Metastatic Breast Carcinoma in the Ovary (tissue), 3 donors: ENCODE results near the genes IL9 and PKD2L2.

DNA sequence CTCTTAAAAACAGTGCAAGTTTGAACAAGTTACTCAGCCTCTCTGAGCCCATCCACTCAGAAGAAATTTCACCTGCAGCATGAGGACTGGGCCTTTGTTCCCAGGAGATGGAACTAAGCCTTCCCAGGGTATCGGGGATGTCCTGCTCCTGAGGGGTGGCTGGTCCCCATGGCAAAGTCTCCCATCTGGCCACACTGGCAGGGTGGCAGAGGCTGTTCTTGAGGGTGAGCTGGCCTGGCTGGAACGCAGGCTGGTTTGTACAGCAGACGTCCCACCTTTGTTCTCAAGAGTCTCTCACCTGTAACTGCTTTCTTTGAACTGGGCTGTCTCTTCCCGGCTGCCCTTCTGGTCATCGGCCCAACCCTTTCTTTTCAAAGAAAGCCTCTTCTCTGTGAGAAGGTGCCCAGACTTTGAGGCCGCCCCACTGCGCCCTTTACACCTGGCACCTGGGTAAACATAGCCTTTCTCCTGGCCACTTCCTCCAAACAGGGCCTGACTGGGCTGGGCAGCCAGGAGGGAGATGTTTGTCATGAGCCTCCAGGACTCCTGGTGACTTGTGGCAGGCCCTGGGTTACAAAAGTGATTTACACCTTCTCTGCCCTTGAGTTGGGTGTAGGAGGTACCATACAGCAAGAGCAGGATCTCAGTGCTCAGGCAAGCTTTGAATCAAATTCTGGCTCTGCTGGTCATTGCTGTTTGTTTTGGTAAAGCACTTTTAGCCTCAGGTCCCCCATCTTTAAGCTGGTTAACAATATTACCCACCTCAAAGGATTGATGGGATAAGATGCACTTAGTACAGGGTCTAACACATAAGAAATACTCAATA lies 127.1 kb upstream of the CXCL14 start:
- PRO-cap, 3 experiments: peak in 1 of 3 experiments; most common minus-strand start position 279 of the sequence (in 1)

DNA sequence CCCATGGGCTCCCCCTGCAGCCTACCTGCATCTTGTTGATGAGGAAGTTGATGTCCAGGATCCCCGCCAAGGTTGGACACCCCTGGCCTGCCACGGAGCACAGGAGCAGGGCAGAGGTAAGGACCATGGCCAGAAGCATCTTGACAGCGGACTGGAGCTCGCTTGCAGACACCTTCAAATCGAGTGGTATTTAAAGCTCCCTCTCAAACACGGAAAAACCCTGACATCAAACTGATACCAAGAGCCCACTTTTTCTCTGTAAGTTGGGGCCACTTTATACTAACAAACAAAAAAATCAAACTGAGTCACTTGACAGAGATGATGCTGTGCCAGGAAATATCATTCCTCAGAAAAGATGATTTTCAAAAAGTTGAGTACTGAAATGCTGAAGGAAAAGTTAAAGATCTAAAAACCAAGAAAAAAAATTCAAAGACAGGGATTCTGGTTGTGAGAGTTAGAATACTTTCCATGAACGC lies at the start of gene IL9:
IL9 (minus strand) TSS at position 164 of the 476 bp plus-strand sequence.
- PRO-cap, 3 experiments: no peak in any of the 3 experiments

DNA sequence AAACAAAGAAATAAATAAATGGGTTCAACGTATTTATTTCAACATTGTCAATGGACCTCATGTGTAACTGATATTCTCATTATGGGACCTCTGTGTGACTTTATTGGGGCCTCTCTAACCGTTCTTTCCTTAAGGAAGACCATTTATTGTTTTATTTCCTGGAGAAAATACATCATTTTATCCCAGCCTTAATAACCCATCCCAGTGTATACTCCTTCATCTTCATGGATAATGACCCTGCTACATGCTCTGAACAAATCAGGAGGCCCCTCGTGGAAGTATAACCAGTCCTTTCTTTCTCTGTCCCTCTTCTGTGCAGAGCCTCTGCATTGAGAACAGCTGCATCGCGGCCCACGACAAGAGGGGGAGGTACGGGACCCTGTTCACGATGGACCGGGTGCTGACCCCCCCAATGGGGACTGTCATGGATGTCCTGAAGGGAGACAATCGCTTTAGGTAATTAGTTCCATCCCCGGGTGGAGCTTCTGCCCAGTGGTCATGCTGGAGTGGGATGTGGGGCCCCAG lies 26.6 kb downstream of the TGFBI start:
- PRO-cap, 3 experiments: no peak in any of the 3 experiments

DNA sequence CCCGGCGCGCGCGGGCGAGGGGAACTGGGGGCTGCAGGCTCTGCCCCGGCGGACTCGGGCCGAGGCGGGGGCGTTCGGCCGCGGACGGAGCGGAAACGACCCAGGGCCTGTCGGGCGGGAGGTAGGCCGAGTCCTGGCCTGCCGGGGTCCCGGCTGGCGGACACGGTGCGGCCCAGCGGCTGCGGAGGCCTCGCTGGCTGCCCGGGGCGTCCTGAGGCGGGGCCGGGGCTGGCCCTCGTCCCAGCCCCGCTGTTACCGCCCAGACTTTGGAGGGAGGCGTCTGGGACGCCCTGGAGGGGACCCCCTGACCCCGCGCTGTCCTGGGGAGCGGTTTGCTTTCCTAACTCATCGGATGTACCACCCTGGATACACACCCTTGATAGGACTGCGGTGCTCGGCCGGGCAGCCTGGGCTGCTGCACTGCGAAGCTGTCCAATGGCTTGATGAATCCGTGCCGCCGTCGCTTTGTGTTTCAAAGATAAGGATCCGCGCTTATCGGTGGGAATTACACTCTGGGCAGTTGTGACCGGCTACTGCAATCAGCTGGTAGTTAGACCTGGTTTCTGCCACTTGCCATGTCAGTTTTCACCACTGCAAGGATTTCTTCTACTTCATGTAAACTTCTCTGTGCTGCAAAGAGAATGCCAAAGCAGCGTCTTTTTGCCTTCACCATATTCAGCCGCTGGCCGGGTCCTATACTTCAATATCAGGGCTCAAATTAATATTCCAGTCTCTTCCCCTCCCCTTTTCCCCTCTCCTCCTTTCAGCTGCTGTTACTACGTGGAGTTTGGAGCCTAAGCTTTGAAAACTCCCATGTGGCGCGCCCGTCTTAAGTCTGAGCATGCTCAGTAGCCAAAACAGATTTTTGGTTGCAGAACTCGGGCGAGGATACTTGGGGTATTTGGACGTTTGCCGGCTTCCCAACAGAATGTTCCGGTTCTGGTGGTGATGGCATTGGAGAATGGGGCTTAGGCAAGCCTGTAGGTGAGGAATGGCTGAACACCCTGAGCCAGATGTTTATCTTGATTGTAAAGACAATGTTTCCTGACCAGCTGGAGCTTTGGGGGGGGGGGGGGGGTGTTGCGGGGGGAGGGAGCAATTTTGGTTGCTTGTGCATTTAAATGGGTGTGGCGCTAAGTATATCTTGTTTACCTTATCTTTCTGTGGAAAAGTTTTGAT lies 720 bp downstream of the SMAD5 start:
- PRO-cap, 3 experiments: peak in 2 of 3 experiments; most common minus-strand start position 437 of the sequence (in 2)

GRCh38 chr5:136979058-136979641 lies 520.0 kb downstream of the SPOCK1 start:
- PRO-cap, 3 experiments: no peak in any of the 3 experiments

DNA sequence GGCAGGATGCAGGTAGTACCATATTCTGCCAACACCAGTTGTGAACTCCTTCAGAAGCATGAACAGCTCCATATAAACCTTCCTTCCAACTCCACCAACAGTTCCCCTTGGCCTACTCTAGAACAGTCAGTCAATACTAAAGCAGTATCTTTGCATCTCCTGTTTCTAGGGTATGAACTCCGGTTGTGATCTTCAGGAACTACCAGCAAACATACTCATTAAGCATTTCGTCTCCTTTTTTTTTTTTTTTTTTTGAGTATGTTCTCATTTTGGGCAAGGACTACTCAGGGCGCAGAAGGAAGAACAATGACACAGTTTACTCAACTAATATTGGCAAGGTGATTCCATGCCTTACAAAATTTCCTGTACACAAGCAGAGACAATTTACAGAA lies 197.7 kb downstream of the SPOCK1 start:
- PRO-cap, 3 experiments: no peak in any of the 3 experiments

DNA sequence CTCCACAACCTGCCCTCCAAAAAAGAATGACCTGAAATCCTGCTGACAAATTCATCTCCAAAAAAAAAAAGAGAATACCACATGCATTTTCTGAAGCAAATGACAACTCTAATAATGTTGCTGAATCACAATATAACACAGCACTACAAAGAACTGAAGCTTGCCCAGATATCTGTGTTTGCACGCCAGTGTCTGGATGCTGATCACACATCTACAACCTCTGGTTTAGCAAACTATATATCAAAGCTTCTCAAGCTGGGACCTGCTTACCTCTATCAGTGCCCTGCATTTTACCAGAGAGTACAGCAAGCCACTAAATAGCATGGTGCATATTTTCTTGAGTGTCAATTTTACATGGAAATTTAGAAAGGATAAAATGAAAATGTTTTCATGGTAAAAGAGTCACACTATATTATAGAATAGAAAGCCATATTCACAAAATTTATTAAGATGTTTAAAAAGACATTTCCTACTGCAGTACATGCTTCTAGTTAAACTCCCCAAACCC lies 73.7 kb downstream of the SPOCK1 start:
- PRO-cap, 3 experiments: no peak in any of the 3 experiments

DNA sequence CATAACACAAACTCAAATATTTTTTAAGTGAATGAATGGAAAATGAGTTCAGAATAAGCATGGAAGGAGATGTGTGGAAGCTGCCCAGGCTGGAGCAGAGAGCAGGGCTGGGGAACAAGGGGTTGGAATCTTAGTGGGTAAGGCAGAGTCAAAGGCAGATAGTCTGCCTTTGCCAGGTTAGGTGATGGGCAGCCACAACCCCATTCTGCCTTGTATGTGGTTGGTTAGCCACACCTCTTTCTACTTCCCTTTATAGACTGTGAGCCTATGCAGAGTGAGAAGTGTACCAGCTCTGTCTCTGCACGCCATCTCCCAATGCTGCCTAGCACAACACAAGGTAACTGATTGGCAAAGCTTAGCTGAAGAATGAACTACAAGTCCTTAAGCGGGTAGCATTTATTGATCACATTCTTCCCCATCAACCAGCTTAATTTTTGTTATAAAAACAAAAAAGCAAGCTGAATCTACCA lies 69.7 kb downstream of the KLHL3 start:
- PRO-cap, 3 experiments: no peak in any of the 3 experiments

GRCh38 chr5:137888453-137889593 lies at the start of gene PKD2L2:
PKD2L2 (plus strand) TSS chr5:137889457.
- PRO-cap, 3 experiments: peak in 3 of 3 experiments; most common plus-strand start chr5:137889461 (in 2); most common minus-strand start chr5:137889319 (in 1)

GRCh38 chr5:138033314-138034348 lies 752 bp upstream of the FAM13B start:
- PRO-cap, 3 experiments: no peak in any of the 3 experiments

GRCh38 chr5:138241698-138242569 lies 28.8 kb upstream of the CDC23 start:
- PRO-cap, 3 experiments: no peak in any of the 3 experiments

- PRO-cap, 3 experiments: peak in 3 of 3 experiments; most common plus-strand start chr5:138337527 (in 1); most common minus-strand start chr5:138337427 (in 3)
Observed at GRCh38 chr5:138337283-138337672, 788 bp upstream of the FAM53C start.

DNA sequence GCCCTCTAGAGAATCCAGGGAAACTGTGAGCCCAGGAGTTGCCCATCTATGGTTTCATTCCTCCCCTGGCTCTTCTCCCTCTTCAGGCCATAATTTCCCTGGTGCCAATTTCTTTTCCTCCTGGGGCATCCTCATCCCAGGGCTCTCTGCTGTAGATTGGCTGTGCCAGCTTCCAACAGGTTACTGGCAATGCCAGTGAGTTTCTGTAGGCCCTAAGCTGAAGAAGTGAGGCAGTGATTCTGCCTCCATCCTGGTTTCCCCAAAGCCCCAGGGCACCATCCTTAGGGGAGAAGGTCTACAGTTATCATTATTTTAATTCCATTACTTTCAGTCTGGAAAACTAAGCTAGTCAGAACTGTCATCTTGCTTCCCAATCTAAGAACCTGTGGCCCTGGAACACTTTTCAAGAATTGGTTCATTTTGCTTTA lies 3.7 kb upstream of the KDM3B start:
- PRO-cap, 3 experiments: no peak in any of the 3 experiments

GRCh38 chr5:138461114-138461677 lies 4.1 kb upstream of the EGR1 start:
- PRO-cap, 3 experiments: peak in 1 of 3 experiments; most common plus-strand start chr5:138461564 (in 1); most common minus-strand start chr5:138461432 (in 1)

- PRO-cap, 3 experiments: no peak in any of the 3 experiments
Observed at GRCh38 chr5:138529694-138530367, 13.2 kb downstream of the ETF1 start.

GRCh38 chr5:138544053-138545075 lies 1.3 kb upstream of the ETF1 start:
- PRO-cap, 3 experiments: peak in 3 of 3 experiments; most common plus-strand start chr5:138544311 (in 1); most common minus-strand start chr5:138544289 (in 3)

GRCh38 chr5:138552703-138553650 lies 9.9 kb upstream of the ETF1 start:
- PRO-cap, 3 experiments: no peak in any of the 3 experiments

- PRO-cap, 3 experiments: no peak in any of the 3 experiments
Observed at GRCh38 chr5:138553651-138554780, 11.0 kb upstream of the ETF1 start.

DNA sequence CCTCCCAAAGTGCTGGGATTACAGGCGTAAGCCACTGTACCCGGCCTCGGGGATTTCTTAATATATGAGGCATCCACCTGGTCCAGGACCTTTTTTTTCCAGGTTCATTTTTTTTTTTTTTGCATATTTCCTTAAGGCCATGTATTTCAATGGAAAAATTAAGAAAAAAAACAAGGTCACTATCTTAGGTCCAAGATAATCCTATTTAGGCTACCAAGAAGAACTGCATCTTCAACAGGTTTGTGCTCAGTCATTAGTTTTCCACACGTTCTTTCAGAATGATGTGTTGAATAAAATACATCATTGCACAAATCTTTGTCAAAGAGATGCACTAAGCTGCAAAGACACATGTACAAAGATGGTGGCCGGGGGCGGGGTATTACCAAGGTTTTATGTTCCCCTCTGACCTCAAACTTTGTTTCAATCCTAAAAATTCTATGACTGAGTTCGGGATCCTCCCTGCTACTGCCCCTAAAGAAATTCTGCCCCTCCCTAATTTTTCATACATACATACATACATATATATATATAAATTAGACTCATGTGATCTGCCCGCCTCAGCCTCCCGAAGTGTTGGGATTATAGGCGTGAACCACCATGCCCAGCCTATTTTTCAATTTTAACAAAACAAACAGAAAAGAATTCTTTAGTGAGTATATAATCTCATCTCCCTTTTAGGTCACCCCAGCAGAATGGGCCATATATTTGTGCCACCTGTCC lies 14.2 kb downstream of the HSPA9 start:
- PRO-cap, 3 experiments: peak in 2 of 3 experiments; most common minus-strand start position 309 of the sequence (in 2)

DNA sequence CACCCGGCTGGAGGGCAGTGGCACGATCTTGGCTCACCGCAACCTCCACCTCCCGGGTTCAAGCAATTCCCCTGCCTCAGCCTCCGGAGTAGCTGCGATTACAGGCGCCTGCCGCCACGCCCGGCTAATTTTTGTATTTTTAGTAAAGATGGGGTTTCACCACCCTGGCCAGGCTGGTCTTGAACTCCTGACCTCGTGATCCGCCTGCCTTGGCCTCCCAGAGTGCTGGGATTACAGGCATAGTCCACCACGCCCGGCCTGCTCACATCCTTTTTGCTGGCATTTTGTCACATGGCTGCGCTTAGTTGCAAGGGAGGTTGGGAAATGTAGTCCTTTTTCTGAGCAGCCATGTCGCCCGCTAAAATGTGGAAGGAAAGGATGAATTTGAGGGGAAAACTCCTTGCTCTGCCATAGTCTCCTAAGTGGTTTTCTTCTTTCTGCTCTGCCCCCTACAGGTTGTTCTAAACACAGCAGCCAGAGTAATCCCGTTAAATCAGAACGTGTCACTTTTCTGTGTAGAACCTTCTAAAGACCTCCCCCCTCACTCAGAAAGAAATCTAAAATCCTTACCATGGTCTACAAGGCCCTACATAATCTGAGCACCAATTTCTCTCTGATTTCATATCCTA lies 57.8 kb upstream of the HSPA9 start:
- PRO-cap, 3 experiments: no peak in any of the 3 experiments